ENCODE data around the genes EDA, NLGN3 and NONO.

DNA sequence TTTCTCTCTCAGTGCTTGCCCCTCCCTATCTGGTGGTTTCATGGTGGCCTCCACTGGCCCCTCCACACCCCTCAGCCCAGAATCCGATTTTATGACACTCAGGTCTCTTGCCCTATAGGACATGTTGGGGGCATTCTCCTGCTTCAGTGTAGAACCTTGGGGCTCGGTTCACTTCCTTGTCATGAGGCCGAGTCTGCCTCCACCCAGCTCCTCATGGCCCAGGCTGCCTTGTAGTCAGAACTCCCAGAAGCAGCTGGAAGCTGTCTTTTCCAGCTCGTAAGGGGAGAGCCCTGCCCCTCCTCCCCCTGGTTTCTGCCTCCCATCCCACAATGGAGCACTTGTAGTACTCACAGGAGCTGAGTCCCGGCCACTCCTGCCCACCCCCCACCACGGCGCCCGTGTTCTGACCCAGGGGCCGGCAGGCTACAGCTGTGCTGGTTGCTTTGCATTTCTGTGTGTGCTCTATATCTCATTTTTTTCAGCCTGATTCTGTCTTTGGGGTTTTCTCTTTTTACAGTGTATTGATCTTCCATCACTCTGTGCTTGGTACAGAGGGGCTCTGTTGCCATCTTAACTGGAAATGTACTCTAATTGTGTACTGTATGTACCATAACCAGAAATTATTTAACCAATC lies 24.7 kb upstream of the PJA1 start:
- PRO-cap = no peak
- RRBS = 91% methylated on average over 5 of the region's 9 CpGs

DNA sequence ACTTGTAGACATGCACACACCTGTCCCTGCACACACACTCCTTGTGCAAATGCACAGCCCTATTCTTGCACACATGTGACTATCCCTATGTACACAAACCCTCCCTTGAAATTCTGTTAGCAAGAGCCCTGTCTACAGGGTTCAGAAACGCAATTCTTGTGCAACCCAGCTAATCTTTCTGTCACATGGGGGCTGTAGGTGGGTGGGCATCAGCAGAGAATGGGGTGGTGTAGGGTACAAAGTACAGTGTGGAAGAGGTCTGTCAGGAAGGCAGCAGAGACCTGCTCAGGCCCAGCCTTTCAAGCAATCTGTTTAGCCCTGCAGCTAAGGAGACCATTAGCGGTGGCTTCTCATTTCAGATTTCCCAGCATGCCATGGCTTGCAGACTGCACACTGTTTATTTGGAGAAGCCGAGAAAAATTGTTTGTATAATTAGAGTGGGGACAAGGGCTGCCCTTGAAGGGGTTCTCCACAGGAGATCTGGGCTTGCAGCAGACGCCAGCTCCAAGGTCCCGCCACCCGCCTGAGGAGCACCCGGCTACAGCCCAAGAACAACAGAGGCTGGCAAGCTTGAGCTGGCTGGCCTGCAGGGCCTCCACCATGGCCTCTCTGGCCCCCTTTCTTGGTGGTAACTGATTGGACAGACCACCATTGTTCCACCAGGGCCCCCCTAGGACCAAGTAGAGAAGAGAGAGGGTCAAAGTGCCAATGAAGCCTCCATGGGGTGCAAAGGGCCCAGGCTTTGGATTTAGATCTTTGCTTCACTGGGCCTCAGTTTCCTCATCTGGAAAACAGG lies 144.1 kb upstream of the PJA1 start:
- PRO-cap = no peak
- RRBS = no CpG with 5 or more reads among the region's 7 CpGs

DNA sequence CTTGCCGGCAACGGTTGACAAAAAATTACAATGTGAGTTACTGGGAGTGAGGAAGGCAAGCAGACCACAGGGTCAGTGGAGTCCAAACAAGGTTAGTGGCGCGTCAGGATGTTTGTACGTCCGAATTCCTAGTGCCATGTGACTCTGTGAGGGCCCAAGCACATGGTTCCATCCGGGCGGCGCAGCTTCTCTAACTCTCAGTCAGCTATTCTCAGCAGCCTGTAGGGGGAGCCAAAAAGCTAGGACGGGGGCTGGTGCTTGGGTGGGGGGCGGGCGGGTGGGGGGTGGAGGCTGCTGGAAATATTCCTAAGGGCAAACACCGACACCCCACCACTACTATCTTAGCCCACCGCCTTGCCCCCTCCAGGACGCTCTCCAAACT lies 677 bp upstream of the NALF2 start:
- PRO-cap = no peak
- RRBS = no CpG with 5 or more reads among the region's 15 CpGs

- PRO-cap = no peak
- RRBS = no CpG with 5 or more reads among the region's 4 CpGs
Measured at GRCh38 chrX:69507291-69507502, 3.1 kb downstream of the NALF2 start.

DNA sequence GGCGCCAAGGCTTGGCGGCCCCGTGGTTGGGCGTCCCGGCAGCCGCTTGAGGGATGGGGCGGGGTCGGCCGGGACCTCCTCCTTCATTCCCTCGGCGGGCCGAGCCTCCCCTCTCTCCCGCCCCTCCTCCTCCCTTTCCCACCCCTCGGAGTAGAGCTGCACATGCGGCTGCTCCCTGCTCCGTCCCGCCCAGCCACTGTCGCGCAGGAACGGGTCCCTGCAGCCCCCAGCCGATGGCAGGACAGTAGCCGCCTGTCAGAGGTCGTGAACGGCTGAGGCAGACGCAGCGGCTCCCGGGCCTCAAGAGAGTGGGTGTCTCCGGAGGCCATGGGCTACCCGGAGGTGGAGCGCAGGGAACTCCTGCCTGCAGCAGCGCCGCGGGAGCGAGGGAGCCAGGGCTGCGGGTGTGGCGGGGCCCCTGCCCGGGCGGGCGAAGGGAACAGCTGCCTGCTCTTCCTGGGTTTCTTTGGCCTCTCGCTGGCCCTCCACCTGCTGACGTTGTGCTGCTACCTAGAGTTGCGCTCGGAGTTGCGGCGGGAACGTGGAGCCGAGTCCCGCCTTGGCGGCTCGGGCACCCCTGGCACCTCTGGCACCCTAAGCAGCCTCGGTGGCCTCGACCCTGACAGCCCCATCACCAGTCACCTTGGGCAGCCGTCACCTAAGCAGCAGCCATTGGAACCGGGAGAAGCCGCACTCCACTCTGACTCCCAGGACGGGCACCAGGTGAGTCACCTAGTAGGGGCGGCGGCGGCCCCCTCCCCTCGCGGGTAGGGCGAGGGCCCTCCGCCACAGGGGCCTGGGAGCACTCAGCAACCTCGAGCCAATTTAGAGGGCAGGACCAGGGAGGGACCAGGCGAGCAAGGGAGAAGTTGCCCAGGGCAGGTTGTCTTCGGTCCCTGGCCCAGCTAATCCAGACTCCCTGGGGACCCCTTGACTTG lies at the start of gene EDA:
Gene EDA, plus strand, starts transcription at position 132 of the 938 bp plus-strand sequence.
- PRO-cap = no peak
- RRBS = 3% methylated on average over 10 of the region's 66 CpGs

- PRO-cap = no peak
- RRBS = no CpG with 5 or more reads among the region's 13 CpGs
Measured at GRCh38 chrX:69788687-69789030, 172.7 kb downstream of the EDA start.

GRCh38 chrX:70013227-70014214 lies 36.2 kb downstream of the AWAT2 start:
- PRO-cap = no peak
- RRBS = no CpG with 5 or more reads among the region's 4 CpGs

DNA sequence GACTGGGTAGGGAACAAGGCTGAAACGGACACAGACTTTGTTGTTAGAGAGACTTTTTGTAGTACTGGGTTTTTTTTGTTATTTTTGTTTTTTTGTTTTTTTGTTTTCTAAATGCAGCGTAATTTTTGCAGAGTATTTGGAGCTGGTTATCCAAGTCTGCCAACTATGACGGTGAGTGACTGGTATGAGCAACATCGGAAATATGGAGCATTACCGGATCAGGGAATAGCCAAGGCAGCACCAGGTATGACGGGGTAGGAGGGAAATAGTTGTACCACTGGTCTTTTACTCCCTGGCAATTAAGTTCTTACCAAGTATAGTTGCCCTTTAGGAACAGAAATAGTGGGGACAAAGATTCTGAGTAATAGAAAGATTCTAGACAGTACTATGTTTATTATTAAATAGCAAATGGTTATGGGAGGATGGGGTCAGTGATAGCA lies 16.9 kb downstream of the IGBP1 start:
- PRO-cap = no peak
- RRBS = no CpG with 5 or more reads among the region's 6 CpGs

- PRO-cap = no peak
- RRBS = no CpG with 5 or more reads among the region's 7 CpGs
Measured at GRCh38 chrX:70257476-70258379, 2.3 kb downstream of the P2RY4 start.

DNA sequence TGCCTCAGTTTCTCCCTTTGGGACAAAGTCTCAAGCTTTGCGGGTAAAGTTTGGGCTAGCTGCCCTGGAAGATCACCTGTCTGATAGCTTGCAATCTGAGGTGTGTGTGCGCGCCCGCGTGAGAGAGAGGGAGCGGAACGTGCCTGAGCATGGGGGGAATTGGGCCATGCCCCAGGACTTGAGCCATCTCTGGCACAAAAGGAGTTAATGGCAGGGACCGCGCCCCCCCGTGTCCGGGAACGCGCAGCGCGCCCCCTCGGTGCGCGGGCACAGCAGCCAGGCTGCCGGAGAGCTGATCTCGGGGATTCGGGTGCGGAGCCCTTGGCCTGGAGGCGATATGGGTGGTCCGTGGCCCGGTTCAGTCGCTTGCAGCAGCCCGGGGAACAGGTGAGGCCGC lies at the start of gene NLGN3:
Gene NLGN3, plus strand, starts transcription at position 264 of the 397 bp plus-strand sequence.
- PRO-cap = no peak
- RRBS = 49% methylated on average over 15 of the region's 28 CpGs

DNA sequence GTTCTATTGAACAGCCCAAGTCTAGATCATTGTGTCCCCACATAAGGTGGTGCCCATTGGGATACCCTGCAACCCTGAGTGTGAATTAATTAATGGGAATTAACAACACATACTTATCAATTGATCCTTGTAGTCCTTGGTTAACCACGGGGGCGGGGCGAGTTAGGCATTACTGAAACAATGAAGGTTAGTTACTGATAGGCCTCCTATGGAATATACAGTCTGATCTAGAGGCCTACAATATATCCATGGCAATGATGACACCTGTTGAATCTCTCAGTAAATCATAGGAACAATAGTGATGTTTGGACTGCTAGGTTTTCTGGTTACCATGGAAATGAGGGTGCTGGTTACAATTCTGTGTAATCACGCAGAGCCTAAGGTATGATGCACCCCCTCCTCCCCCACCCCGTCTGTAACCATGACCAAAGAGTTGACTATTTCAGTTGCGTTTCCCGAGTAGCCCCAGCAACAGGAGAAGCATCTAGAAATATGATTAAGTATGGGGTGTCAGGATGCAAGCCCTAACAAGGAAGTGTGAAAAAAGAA lies 801 bp upstream of the NONO start:
- PRO-cap = no peak
- RRBS = no CpG with 5 or more reads among the region's 7 CpGs

- PRO-cap = unidirectional peak, plus-strand start at chrX:71283176; bidirectional peak, plus-strand start at chrX:71283202, minus-strand start at chrX:71283211; bidirectional peak, plus-strand start at chrX:71283635, minus-strand start at chrX:71283342
- RRBS = no CpG with 5 or more reads among the region's 41 CpGs
Measured at GRCh38 chrX:71283109-71283779, at the start of gene NONO. Gene NONO (plus strand): TSS chrX:71283635.

- PRO-cap = no peak
- RRBS = no CpG with 5 or more reads among the region's 6 CpGs
Measured at GRCh38 chrX:71460393-71461738, 72.0 kb upstream of the OGT start.

GRCh38 chrX:71548886-71549343 lies 16.0 kb downstream of the OGT start:
- PRO-cap = no peak
- RRBS = no CpG with 5 or more reads among the region's 5 CpGs

- PRO-cap = no peak
- RRBS = no CpG with 5 or more reads among the region's 10 CpGs
Measured at GRCh38 chrX:72004168-72004622, 93.5 kb downstream of the NHSL2 start.

DNA sequence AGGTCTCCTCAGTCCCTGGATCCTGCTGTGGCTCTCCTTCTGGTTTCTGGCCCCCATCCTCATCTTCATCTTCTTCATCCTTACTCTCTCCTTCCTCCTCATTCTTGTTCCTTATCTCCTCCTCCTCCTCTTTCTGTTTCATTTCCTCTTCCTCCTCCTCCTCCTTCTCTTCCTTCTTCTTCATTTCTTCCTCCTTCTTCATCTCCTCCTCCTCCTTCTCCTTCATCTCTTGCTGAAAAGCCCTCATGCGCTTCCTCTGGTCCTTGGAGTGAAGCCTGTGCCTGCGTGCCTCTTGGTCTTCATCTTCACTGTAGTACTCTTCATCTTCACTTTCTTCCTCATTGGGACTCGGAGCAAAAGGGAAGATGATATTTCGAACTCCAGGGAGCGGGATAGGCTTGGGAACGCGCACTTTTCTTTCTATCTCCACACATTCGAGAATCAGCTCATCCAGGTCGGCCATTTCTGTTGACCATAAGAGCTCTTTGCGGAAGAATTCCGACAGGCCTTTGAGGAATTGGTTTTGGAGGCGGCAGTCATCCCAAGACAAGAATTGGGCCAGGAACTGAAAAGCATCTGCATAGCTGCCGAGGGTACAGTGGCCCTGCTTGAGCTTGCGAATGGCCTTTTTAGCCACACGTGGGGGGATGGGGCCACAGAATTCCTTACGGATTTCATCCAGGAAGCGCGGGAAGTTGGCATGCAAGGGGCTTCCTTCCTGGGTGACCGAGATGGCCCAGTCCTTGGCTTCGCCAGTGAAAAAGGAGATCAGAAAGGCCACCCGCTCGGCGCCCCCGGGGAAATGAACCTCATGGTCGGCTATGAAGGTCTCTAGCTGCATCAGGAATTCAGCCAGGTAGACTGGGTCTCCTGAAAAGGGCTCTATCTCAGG lies 51.1 kb upstream of the PIN4 start:
- PRO-cap = no peak
- RRBS = no CpG with 5 or more reads among the region's 25 CpGs

DNA sequence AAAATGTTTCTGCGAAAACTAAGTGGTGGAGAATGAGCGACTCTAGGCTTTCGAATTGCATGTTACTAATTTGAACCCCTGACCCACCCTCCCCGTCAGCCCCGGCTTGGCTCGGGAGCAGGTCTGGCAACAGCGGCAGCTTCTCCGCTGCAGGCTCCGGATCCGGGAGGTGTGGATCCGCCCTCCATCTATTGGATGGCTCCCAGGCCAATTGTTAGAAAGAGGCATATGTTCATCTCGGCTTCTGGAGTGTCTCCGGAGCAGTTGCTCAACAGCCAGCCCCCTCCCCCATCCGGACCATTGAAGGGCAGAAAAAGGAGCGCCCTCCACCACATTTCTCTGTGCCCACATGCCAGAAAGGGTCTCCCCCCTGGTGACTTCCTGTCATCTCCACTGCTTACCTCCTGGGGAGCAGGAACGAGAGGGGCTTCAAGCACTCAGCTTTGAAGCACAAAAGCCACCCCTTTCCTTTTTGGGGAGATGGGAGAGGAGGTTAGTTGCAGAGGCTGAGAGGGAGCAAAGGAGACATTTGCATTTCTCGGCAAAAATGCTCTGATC lies 3.2 kb upstream of the CITED1 start:
- PRO-cap = no peak
- RRBS = 5% methylated on average over 9 of the region's 17 CpGs

DNA sequence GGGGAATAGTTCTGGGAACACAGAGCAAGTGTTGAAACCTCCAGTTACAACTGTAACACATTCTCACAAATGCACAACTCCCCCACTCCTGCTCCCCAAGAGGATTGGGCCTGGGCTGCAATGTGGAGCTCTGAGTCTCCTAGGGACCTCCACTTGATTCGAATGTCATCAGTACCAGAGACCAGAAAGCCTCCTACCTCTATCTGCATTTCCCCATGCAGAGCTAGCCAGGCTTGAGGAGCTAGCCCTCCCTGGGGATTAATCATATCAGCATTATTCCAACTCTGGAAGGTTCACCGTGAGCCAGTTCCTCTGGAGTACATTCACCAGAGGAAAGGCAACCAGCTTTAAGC lies 41.7 kb upstream of the CITED1 start:
- PRO-cap = no peak
- RRBS = no CpG with 5 or more reads among the region's 2 CpGs

GRCh38 chrX:72376707-72377441 lies 71.2 kb upstream of the CITED1 start:
- PRO-cap = no peak
- RRBS = no CpG with 5 or more reads among the region's 3 CpGs

DNA sequence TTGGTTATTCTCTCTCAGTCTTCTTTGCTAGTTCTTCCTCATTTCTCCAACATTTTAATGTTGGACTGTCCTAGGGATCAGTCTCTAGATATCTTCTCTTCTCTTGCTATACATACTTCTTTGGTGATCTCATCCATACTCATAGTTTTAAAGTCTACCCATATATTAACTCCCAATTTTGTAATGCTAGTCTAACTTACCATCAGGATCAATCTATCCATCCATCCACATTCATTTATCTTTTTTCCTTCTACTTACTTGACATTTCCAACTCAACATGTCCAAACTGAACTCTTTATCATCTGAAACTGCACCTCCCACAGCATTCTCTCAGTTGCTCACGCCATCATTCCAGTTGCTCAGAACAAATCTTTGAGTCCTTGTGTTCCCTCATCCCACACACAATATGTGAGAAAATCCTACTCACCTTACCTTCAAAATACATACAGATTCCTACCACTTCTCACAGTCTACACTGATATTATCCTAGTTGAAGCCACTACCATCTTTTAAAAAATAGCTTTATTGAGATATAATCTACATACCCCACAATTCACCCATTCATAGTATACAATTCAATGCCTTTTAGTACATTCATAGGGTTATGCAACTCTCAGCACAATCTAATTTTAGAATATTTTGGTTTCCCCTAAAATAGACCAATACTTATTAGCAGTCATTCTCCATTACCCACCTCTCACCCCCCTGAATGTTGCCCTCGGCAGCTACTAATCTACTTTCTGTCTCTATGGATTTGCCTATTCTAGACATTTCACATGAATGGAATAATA lies 94.6 kb upstream of the CITED1 start:
- PRO-cap = no peak
- RRBS = no CpG with 5 or more reads among the region's 2 CpGs

Data from Caco-2 (cell line).